Jurkat, Clone E6-1 (cell line): ENCODE measurements around the gene AHSA1.

DNA sequence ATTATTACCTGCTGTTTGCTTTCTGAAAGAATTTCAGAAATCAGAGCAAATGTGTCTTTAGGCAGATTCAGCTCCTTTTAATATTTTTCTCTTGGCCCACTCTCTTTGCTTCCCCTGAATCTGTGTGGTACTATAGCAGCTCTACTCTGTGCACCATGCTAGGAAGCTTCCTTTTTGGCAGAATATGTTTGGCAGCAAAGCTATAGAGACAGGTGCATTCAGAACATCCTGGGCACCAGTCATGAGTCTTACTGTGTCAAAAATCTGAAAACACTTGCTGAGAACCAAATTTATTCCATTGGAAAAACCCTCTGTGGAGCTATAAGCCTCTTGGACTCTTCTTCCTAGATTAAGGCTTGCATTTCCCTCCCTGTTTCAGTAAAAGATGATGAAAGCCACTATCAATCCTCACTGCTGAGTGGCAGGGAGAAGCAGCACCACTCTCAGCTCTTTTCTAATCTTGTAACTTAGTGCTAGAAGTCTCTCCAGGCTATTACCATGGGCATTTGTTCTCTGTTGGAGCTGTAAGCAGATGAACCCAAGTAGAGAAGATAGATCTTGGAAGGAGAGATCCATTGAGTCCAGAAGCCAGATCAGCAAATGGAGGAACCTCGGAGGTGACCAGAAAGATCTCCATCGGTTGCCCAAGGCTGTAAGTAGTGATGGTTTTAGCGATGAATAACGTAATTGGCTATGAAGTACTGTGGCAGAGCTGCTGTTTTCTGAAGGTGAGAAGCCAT, 18.3 kb downstream of the CIPC start:
- RRBS, result no CpG with 5 or more reads among the region's 4 CpGs

DNA sequence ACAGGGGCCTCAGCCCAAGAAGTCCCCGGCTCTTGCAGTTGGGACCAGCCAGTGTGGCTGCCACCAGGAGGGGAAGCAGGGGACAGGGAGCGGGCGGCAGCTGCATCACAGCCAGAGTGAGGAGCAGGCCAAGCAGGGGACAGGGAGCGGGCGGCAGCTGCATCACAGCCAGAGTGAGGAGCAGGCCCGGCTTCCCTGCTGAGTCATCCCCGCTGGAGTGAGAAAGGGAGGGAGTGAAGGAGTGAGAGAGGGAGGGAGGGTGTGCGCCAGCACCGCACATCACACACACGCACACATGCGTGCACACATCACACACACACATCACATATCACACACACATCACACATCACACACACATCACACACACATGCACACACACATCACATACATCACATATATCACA, 16.6 kb upstream of the ZDHHC22 start:
- RRBS, result no CpG with 5 or more reads among the region's 11 CpGs

- RRBS, result no CpG with 5 or more reads among the region's 8 CpGs
These were observed 2.7 kb downstream of the TMEM63C start for GRCh38 chr14:77184329-77184720.

DNA sequence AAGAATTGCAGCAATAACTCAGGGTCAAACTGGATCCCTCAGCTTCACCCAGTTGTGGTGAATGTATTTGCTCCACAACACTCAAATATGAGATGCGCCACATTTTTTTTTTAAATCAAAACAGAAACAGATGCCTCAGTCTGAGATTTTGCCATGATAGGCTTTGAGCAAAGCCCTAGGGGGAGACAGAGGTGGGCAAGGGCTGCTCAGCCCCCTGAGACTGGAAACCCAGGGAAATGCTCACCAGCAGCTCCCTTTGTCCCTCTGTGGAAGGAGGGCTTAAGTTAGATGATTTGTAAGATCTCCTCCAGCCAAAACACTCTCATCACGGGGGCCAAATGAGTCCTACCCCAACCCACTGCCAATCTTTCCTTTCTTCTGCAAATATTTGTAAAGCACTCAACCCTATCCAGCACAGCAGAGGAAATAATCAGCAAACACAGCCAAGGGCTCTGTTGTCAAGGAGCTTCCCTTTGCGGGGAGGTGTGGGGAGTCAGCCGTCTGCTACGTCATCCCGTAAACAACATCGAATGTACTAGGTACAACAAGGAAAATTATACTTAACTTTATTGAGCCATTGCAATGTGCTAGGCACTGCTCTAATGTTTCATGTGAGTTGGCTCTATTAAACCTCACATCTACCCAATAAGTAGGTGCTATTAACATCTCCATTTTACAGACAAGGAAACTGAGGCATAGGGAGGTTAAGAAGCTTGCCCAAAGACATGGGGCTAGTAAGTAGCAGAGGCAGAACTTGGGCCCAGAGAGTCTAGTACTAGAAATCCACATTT, 22.7 kb downstream of the TMEM63C start:
- RRBS, result no CpG with 5 or more reads among the region's 7 CpGs

DNA sequence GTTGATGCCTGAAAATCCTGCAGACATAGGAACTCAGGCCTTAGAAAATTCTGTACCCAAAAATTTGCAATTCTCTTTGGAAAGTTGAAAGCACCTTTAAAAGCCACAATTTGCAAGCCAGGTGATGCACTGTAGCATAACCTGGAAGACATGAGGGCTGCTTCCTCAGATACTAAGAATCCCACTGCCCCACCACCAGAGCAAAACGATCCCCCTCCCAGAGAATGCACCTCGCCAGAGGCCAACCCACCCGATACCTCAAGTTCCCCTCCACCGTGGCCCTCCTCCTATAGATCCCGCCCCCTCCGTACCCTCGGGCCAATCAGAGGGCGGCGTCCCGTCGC, 660 bp downstream of the POMT2 start:
- RRBS, result no CpG with 5 or more reads among the region's 11 CpGs

- RRBS, result 2% methylated on average over 9 of the region's 52 CpGs
These were observed at the start of gene AHSA1 for GRCh38 chr14:77457490-77458275. Gene AHSA1 (plus strand): TSS chr14:77458093.

DNA sequence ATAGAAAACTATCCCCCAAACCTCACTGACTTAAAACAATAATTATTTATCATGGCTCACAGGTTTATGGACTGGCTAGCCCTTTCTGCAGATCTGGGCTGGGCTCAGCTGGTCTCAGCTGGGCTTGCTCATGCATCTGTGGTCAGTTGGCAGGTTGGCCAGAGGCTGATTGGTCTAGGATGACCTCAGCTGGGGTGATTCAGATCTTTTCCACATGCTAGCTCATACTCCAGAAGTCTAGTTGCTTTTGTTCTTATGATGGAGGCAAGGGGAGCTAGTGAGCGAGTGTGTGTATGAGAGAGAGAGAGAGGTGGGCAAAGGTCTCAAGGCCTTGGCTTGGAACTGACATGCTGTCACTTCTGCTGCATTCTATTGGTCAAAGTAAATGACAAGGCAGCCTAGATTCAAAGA, 181.2 kb upstream of the NRXN3 start:
- RRBS, result no CpG with 5 or more reads among the region's 1 CpG

DNA sequence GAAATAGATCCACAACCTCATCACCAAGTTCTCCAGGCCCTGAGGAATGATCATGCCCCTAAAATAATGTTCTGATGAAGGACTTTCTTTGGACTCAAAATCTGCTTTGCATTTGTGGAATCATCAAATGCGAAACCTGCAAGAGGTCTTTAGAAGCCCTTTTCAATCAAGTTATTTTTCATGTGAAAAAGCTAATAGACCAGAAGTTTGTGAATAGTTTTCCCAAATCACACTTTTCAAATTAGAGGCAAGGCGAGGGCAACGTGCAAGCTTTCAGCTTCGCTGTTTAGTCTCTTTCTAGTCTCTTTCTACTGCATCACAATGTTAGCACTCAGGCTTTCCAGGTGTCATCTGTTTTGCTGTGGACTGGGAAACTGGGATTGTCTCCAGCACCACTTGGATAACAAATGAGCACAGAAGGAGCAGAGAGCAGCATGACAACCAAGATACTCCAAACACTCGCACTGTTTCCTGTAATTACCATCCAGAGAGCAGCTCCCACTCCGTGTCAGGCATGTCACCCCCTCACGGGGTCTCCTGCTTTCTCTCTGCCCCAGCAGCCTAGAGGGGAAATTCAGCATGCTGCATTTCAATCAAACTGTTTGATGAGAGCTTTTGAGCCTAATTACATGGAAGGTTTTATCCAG, 917.9 kb downstream of the DIO2 start:
- RRBS, result no CpG with 5 or more reads among the region's 7 CpGs

- RRBS, result no CpG with 5 or more reads among the region's 2 CpGs
These were observed 36.9 kb downstream of the CEP128 start for GRCh38 chr14:80904700-80904969.

DNA sequence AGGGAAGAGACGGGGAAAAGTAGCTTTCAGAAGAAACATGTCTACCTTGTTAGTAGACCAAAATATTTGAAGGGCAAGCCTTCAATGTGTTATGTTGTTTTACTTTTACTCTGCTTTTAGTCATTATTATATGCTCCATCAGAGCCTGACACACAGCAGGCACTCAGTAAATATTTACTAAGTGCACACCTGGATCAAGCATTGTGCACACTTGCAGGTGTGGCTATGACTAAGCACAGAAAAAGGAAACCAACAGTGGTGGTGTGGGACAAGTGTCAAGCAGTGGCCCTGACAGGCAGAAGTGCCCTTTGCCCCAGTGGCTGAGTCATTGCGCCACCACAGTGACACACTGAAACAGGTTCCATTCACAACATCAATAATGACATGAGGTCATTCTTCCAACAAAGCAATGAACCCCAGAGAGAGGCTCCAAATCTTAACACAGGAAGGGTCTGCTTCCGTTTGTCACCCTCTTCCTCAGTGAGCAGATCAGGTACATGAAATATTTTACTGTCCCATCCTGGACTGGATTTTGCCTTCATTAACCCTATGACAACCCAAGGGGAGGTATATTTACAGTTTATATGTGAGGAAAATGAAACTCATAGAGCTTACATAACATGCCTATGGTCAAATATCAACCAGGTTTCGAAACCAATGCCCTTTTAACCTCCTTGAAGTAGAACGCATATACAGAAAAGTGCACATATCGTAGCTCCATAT, 82.6 kb upstream of the GTF2A1 start:
- RRBS, result no CpG with 5 or more reads among the region's 6 CpGs

DNA sequence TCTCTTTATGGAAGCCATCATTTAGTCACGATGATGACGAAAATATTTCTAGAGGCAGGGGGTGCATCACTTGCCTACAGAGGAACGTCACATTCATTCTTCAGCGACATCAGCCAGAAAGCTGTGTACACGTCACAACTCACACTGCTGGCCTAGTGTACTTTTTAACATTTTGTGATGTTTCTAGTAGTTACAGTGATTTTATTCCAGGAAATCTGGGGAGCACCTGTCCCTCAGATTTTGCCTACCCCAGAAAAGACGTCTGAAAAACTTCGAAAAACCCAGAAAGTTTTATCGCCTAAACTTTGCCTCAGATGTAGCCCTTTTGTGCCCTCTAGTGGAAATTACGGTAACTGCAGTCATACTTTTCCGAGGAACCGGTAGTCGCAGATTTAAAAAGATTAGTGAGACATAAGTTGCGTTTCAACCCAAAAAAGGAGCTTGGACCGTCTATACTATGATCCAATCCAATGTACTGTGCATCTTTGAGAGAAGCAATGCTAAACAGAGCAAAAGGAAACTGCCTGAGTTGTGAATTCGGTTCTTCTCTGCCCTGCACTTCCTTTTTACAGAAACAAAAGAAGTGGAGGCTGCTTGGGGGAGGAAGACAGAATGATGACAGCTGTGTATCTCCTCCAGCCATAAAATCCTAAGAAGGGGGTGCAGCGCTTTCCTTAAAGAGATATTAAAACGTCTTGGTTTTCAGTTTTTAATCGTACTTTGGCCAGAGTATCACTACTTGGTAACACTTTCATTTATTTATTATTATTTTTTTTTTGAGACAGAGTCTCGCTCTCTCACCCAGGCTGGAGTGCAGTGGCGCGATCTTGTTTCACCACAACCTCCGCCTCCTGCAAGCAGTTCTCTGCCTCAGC, 64.5 kb upstream of the STON2 start:
- RRBS, result no CpG with 5 or more reads among the region's 22 CpGs

DNA sequence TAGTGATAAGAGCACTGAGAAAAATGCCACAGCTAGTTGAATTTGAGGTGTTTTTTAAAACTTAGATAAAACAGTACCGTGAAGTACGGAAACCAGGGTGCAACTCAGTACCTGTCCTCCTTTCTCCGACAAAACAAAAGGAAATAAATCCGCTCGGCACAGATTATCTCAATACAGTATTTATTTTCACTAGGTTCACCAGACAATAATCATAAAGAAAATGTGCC, 648 bp upstream of the SEL1L start:
- RRBS, result no CpG with 5 or more reads among the region's 5 CpGs

DNA sequence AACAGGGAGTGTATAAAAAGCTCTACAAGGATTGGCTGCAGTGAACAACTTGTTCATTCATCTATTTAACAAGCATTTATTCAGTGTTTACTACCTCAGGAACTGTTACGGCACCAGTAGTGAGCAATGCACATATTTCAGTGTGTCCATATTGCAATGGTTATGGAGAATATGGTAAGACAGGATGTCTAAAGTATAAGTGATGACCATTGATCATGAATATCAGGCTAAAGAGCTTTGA, 854.2 kb upstream of the SEL1L start:
- RRBS, result no CpG with 5 or more reads among the region's 1 CpG

DNA sequence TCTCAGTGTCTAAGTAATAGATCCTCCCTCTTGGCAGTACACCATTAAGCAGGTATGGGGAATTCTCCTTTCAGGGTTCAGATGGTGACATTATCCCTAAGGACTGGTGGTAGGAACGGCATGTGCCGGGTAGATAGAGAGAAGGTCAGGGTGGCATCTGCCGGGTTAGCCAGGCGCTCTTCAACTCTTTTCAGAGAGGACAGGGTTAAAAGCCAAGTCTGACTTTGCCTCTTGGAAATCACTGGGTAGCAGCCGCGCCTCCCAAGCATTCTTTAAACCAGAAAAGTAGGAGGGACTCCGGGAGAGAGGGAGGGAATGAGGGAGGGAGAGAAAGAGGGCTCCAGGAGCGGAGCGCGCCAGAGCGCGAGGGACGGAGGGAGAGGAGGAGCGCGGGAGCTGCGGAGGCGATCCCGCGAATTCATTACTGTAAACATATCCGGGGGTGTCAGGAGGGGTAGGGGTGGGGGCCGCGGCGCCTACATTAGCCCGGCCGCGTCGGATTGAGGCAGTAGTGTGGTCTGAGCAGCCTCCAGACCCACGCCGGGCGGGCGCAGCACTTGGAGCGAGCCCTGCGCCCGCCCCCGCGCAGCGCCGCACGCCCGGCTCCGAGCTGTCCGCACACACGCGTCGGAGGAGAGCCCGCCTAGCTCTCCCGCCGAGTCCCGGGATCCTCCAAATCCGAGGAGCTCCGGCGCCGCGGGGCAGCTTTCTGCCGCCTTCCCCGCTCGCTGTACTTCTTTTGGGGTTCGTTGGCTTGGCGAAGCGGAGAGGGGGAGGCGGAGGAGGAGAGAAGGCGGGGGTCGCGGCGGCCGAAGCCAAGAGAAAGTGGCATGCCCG, 3.1 kb downstream of the FLRT2 start:
- RRBS, result 69% methylated on average over 25 of the region's 67 CpGs

DNA sequence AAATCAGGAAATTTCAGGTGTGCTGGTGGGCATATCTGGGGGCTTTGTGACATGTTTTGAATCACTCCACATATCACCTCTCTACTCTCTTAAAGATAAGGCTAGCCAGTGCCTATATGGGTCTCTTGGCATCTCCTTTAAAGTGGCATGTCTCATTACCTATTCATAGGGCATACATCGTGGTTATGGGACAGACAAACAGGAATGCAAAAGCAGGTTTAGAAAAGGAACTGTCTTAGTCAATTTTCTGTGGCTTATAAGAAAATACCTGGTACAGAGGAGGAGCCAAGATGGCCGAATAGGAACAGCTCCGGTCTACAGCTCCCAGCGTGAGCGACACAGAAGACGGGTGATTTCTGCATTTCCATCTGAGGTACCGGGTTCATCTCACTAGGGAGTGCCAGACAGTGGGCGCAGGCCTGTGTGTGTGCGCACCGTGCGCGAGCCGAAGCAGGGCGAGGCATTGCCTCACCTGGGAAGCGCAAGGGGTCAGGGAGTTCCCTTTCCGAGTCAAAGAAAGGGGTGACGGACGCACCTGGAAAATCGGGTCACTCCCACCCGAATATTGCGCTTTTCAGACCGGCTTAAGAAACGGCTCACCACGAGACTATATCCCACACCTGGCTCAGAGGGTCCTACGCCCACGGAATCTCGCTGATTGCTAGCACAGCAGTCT, 355.5 kb downstream of the FLRT2 start:
- RRBS, result no CpG with 5 or more reads among the region's 27 CpGs

GRCh38 chr14:87841814-87842180, 151.2 kb downstream of the GALC start:
- RRBS, result no CpG with 5 or more reads among the region's 3 CpGs

DNA sequence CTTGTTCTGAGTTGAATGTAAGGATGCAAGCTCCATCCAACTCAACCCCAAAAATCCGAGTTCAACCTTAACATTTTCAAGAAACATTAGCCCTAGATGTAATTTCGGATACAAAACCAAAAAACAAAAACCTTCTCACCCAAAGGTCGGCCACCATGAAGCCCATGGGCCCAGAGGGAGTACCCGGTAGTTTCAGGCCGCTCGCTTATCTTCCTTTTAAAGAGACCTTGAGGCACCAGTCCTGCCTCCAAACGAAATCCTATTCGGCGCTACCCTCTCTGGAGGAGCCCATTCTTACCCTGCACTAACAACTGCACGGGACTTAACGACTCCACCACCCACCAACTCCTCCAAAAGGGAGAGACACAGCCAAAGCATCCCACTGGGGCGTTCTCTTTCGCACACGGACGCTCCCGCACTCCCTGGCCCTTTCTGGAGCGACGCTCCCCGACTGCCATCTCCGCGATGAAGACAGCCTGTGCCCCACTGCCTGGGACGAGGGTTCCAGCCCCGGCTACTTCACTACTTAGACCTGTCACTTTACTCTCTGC, 742 bp downstream of the GALC start:
- RRBS, result no CpG with 5 or more reads among the region's 23 CpGs

- RRBS, result no CpG with 5 or more reads among the region's 6 CpGs
These were observed 125.1 kb downstream of the GPR65 start for GRCh38 chr14:88129825-88130640.

DNA sequence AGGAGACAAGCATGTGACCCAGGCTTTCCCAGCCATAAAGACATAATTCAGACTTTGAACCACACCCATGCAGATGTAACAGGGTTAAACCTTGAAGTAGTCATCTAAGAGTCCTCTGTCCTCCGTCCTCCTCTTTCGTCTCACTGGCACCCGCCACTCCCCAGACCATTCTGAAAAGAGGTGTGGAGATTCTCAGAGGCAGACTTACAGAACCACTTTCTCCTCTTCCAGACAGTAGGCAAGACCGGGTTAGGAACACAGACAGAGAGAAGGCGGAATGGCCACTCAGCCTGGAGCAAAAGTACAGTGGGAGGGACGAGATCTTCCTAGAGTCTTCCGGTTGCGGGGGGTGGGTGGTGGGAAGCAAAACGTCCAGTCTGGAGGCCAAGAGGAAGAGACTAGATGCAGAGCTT, 120.6 kb downstream of the KCNK10 start:
- RRBS, result 42% methylated on average over 4 of the region's 9 CpGs

- RRBS, result no CpG with 5 or more reads among the region's 2 CpGs
These were observed 74.3 kb downstream of the KCNK10 start for GRCh38 chr14:88248864-88249153.